H7 (cell line): ENCODE measurements around the genes PTK7, TTBK1 and ZNF318.

DNA sequence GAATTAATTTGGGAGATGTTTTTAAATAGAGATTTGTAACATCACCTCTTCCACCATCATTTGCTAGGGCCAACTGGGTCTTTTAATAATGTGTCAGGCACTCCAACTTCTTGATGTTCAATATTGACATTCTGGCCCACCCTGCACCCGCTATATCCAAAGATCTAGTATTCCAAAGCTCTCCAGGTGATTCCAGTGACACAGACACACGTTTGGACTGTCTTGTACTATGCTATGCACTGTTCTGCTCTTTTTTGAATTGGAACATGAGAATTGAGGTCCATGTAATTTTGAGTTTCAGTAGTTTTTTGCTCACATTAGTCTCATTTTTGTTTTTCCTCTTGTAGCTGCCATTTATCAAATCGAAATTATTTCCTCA, 2.9 kb downstream of the BICRAL start:
- RAMPAGE, long total RNA = no peak

DNA sequence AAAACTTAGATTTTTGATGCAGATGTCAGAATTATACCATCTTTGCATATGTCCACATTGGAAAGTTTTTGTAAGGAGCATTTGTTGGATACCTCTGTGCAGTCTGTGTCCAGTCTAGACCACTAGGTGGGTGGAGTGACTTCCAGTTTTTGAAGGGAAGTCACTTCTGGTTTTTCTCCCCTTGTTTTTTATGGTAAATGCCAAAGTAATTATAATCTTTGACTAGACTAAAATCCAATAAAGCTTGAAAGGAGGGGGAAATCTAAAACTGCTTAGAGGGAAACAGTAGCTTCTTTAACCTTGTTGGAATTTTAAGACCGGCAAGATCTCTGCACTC, 4.3 kb downstream of the BICRAL start:
- RAMPAGE, long total RNA = no peak

DNA sequence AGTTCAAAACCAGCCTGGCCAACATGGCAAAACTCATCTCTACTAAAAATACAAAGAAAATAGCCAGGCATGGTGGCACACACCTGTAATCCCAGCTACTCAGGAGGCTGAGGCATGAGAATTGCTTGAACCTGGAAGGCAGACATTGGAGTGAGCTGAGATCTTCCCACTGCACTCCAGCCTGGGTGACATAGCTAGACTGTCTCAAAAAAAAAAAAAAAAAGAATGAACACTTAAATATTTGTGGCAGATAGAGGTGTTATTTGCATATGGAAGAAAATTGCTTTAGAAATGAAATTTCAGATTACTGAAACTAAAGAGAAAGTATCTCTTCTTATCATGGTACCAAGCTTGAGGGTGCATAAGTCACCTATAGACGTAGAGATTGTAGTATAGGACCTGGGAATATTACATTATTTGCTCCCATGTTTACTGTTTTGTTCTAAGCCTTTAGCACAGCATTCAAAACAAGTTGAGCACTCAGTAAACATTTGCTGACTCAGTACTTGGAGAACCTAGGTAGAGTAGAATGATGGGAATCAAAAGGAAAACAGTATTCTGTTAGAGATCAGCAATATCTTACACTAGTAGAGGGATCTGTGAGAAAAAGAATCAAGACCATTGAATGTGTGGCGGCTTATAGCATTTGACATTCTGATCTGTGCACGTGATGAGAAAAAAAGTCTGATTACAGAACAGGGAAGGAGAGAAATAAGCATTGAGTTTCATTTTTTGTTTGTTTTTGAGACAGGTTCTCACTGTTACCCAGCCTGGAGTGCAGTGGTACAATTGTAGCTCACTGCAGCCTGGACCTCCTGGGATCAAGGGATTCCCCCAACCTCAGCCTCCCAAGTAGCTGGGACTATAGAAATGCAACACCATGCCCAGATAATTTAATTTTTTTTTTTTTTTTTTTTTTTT, 7.8 kb downstream of the BICRAL start:
- RAMPAGE, long total RNA = no peak

GRCh38 chr6:42879744-42880427, 470 bp downstream of the RPL7L1 start:
- RAMPAGE, long total RNA = start-site peak on the plus strand at chr6:42879926-42879934, 180 reads

DNA sequence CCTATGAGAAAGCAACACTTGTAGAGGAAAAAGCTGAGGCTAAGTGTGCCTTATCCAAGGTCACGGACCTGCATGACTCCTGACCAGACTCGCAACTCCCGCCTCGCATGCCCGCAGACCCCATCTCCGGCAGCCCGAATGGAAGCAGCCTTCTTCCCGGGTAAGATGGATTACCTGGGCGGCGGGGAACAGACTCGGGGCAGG, 220 bp downstream of the MRPL2 start:
- RAMPAGE, long total RNA = no peak

DNA sequence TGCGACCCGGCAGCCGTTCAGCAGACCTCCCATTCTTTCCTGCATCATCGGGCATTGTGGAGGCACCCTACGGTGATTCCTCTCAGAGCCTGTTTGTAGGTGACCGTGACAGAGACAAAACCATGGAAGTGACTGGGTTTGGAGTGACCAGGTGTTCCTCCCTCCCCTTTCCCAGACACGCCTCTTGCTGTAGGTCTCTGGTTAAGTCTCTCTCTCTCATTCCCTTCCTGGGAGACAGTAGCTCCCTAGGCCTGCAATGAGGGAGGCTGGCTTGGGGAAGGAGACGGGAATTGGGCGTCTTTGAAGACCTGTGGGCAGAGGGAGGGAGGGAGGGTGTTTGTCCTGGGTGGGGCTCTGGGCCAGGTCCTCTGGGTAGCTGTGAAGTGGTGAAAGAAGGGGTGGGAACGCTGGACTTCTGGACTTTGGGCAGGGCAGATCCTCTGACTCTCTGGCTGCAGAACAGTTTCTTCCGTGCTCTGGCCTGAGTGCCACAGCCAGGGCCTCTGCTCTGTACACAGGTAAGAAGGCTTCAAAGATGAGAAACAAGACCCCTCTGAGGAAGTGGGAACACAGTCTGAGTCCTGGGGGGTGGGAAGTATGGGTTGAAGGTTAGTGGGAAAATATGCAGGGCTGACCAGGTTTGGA, 779 bp downstream of the KLC4 start:
- RAMPAGE, long total RNA = no peak

DNA sequence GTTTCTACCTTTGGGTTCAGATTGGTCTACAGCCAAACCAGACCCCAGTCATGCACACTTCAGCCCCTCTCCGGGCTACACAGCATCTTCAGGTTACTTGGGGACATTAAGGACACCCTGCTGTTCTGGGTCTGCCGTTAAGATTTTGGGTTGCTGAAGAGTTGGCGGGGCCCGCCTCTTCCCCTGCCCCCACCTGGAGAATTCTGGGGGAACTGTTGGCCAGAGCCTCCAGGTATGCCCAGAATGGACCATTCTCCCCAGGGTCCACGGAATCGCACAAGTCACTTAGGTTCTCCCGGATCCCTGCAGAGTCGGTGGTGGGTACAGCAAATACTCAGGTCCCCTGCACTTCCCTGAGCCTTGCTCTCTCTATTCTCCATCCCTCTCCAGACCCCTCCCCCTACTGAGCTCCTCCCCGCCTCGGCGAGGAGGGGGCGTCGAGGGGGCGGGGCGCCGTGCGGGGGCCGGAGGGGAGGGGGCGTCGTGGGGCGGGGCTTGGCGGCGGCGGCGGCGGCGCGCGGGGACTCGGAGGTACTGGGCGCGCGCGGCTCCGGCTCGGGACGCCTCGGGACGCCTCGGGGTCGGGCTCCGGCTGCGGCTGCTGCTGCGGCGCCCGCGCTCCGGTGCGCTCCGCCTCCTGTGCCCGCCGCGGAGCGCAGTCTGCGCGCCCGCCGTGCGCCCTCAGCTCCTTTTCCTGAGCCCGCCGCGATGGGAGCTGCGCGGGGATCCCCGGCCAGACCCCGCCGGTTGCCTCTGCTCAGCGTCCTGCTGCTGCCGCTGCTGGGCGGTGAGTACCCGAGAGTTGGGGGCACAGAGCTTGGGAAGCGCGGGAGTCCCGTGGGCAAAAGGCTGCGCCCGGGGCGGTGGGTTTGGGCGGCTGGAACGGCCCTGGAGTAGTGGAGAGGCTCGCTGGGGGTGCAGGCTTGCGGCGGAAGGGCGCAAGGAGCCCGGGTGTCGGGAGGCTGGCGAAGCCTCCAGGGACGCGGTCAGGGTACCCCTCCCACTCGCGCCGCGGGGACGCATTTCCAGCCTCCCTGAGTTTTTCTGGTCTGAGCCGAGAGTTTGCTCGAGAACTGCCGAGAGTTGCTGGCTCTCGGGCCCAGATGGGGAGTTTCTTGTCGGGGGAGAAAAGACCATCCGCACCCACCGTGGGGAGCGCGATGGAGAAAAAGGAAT, at the start of gene PTK7:
TSS of gene PTK7 (plus strand) at position 534 of the 1,176 bp plus-strand sequence.
- RAMPAGE, long total RNA = no peak

DNA sequence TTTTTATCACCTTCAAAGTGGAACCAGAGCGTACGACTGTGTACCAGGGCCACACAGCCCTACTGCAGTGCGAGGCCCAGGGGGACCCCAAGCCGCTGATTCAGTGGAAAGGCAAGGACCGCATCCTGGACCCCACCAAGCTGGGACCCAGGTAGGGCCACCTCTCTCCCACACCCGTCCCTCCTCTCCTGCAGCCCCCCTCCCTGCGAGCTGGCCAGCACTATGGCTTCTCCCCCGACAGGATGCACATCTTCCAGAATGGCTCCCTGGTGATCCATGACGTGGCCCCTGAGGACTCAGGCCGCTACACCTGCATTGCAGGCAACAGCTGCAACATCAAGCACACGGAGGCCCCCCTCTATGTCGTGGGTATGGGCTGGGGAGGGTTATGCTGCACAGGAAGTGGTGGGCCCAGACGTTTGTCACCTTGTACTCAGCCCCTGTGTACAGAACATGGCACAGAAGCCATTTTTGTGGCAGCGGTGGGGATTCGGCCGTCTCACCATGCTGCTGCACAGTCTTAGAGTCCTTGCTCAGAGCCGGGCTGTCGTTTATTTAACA, 29.1 kb upstream of the SRF start:
- RAMPAGE, long total RNA = no peak

DNA sequence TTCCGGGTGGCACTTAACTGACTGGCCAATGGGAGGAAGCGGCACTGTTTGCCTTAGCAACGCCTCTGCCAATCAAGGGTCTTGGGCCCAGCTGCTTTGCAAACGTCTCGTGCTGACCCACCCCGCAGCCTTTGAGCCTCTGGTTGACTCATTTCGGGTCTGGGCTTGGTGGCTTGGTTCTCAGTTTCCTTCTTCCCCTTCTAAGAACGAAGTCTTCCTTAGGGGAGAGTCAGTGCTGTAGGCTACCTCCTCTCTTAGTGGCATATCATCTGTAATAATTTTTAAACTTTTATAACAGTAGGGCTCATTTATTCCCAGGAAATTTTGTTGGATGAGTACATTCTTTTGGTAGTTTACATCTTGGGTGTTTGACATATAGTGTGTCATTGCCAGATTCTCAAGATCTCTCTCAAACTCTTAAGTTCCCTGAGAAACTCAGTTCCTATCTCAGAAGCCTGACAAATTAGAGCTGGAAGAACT, 3.7 kb downstream of the SRF start:
- RAMPAGE, long total RNA = no peak

DNA sequence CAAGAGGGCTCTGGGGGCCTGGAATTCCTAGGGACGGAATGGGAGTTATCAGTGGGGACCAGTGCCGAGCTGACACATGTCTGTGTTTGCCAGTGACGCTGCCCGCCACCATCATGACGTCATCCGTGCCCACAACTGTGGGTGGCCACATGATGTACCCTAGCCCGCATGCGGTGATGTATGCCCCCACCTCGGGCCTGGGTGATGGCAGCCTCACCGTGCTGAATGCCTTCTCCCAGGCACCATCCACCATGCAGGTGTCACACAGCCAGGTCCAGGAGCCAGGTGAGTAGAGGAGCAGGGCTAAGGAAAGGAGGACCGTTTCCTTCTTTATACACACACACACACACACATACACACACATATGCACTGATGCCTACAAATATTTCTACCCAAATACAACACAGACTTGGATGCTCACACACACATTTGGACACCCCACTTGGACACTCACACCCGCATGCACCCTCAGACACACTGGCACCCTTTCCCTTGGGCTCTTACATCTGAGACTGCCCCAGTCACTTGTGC, 3.7 kb upstream of the CUL9 start:
- RAMPAGE, long total RNA = no peak

- RAMPAGE, long total RNA = no peak
Observed at GRCh38 chr6:43219956-43220687, 9.2 kb downstream of the DNPH1 start.

GRCh38 chr6:43243053-43243791, at the start of gene TTBK1:
Gene TTBK1, plus strand, starts transcription at chr6:43243481.
- RAMPAGE, long total RNA = no peak

DNA sequence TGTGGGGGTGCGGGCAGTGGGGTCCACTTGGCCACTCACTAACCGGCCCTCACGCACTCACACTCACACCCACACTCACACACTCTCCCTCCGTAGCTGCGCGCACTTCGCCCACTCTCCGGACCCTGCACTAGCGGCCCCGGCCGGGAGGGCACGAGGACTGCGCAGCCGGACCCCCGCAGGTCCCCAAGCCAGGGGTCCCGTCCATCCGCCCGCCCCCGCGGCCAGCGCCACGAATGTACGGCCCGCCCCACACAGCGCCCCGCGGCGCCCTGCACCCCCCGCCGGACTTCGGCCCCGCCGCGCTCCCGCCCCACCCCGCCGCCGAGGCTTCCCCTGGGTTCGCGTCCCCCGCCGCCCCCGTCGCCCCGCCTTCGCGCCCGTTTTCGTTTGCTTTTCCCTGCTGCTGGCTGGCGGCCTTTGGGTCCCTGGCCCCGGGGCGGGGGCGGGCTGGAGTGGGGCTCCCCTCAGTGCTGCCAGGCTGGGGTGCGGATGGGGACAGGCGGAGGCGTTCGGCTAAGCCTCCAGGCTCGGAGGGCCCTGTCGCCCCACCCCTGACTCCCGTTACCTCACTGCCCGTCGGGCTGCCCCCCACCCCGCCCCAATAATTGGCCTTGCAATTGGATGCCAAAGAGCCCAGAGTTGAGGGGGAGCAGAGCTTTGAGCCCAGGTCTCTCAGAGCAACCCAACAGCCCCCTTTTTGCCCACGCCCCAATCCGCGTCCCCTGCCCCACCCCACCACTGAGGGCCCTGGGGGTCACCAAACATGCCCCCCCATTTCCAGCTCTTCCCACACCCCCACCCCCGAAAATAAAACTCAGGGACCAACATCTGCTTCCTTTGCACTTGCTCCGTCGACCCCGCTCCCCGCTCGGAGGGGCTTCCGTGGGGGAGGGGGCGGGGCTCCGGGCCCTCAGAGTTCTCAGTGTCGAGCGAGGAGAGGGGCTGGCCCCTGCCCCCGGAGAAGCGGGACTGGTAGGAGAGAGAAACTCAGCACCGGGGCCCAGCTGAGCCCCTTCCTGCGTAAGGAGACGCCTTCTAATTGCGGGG, 22.7 kb upstream of the SLC22A7 start:
- RAMPAGE, long total RNA = no peak

DNA sequence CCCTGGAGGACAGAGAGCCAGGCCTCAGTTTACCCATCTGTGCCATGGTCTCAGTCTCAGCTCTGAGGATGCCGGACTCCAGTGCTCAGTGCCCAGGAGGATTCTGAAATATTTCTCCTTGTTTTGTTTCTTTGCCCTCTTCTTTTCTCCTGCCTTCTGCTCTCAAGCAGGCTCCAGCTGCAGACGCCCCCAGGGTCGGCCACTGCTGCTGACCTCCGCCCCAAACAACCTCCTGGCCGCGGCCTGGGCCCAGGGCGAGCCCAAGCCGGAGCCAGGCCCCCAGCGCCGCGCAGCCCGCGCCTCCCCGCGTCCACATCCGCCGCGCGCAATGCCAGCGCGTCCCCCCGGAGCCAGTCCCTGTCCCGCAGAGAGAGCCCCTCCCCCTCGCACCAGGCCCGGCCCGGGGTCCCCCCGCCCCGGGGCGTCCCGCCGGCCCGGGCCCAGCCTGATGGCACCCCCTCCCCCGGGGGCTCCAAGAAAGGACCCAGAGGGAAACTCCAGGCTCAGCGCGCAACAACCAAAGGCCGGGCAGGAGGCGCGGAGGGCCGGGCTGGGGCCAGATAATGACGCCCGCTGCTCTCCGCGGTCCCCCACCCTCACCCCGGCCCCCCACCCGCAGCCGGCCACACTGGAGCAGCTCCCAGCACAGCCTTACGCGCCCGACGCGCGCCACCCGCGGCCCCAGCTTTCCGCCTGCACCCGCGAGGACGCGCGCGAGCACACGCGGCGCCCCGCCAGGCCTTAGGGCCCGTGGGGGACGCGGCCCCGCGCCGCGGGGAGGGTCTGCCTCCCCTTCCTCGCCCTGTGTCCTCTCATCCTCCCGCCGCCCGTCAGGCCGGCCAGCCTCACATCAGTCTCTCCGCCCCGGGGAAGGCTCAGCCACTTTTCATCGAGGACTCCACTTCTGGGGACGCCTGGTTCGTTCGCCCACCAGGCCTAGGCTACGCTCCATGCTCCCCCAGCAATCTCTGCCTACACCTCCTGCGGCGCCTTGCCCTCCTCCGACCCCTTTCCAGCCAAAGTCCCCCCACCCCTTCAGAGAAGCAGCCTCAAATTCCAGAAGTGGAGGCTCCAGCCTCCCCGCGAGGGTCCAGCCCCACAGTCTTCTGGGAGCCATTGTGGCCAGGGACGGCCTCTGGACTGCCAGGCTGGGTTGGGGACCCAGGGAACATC, 12.9 kb upstream of the SLC22A7 start:
- RAMPAGE, long total RNA = no peak

DNA sequence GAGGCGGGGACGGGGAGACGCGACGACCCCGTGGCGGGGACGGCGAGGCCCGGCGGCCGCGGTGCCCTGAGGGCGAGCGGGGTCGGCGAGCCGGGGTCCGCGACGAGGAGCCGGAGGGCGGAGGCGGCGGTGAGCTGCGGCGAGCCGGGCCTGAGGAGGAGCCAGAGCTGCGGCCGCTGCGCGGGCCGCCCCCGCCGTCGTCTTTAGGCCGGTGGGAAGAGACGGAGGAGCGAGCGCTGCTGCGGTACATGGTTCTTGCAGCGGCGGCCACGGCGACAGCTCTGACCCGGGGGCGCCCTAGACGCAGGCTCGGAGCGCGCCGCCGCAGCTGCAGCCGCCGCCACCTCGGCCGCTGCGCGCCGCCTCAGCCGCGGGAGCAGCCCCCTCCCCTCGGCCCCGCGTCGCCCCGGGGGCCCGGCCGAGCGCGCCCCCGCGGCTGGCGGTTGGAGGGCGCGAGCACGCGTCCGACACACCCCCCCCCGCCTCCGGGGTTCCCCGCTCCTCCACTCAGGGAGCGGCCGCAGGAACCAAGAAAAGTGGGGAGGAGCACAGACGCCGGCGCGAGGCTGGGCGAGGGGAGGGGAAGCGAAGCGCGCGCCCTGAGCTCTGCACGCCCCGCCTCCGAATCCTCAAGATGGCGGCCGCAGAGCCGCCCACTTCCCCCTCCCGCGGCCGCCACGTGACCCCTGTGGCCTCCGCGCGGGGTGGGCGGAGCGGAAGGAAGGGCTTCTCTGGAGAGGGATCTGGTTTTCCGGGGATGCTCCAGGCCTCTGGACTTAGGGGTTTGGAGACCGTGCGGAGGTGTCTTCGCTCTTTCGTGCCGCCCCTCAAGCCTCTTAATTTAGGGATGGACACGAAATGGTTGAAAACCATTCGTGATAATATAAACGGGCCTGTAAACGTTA, at the start of gene ZNF318:
TSS of gene ZNF318 (minus strand) at position 532 of the 905 bp plus-strand sequence.
- RAMPAGE, long total RNA = no peak

DNA sequence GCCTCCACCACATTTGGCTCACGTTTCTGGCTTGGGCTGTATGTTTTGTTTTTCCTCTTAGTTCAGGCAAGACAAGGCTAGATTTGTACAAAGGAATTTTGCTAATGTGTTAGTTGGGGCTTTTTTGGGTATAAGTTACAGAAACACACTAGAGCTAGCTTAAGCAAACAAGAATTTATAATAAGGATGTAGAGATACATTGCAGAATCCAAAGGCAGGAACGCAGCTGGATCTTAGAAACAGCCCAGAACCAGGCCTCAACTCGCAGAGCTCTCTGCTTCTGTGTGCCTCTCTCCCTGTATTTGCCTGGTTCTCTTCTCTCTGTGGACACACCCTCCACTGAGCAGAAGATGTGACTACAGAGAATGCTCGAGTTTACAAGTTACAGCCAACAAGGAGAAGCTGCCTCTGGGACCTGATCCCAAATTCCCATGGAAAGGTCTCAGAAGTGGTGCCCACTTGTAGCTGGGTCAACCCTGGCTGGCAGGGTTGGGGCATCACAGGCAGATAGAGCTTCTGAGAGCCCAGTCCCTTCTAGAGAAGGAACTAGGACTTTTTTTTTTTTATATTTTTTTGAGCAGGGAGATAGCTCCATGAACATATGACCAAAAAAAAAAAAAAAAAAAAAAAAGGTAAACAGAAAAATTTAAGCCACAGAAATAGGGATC, 9.6 kb downstream of the ABCC10 start:
- RAMPAGE, long total RNA = no peak

- RAMPAGE, long total RNA = start-site peak on the plus strand at chr6:43629484-43629496, 11 reads
Observed at GRCh38 chr6:43629322-43629844, 319 bp upstream of the GTPBP2 start.

DNA sequence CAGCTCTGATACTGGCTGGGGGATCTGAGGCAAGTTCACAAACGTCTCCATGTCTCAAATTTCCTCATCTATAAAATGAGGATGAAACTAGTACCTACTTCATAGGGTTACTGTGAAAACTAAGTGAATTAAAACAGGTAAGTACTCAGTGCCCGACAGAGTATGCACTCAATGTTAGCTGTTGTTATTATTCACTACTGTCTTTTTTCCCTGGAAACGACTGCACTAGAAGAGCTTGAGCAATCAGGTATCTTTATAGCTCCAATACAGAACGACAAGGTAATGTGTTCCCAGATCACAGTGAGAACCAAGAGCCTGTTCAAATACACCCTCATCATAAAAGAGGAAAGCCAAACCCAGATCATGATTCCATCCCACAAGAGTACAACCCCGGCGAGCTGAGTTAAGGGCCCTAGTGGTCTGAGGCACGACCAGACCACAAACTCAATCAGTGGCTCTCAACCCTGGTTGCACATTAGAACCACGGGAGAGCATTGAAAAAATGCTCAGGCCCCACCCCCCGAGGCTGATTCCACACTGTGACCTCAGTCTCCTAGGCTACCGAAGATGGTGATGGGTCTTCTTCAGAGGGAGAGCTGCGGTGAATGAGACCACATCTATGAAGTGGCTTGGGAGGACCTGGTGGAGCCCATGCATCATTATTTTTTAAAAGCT, 9.8 kb downstream of the MRPS18A start:
- RAMPAGE, long total RNA = no peak

DNA sequence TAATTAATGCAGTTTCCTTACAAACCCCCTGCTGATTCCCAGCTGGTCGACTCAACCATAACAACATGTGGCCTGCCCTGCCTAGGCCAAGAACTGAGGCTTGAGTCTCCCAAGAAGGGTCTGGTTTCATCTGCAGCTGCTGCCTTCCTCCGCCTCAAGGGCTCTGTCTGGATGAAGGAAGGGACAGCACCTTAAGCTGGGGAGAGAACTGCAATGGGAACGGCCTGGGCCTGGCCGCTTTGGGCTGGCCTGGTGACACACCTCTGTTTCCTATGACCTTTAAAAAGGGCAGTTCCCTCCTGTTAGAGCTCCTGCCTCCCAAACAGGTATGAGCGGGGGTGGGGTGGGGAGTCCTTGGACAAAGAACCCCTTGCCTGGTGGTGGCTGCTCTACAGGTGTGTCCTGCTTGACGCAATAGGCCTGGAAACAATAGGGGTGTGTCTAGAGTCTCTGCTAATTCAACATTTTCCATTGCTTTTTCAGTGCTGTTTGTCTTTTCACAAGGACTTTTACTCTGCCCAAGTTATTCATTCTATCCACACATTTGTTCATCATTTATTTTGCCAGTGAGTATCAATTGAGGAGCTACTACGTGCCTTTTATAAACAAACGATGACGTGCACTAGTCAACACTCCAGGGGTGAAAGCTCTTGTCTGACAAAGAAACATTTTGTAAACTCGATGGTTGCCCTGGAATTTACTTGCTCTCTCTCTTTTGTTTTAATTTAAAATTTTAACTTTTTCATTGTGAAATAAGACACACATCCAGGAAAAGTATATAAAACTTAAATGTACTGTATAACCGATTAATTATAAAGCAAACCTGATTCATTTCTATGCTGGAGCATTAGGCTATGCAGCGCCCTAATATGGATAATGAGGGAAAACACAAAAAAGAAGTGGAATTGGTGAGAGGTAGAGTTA, 8.2 kb upstream of the MRPS18A start:
- RAMPAGE, long total RNA = no peak

DNA sequence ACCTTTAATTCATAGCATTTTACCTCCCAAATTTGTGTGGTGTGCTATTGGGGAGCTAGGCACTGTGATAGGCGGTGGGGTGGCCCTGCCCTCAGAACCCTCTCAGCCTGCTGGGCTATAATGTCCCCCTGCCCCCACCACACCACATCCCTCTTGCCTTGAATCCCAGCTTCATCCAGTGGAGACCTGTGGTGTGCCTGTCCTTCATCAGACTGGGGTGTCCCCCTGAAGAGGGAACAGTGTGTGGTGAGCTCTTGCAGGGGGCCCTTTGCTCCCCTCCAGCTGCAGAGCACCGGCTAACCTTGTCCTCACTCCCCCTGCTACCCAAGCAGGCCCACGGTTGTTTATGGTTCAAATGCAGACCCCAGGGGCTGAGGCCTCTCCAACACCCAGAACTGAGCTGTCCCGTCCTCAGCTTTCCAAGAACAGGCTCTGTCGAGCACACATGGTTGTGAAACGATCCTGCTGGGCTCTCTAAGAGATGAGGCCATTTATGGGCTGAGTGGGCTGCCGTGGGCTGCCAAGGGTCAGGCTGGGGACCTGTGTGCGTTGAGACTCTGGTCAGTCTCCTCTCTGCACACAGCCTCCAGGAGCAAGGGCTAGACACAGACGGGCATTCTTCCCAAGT, 26.9 kb upstream of the VEGFA start:
- RAMPAGE, long total RNA = no peak